AG04450 (cell line): Measurements from ENCODE around the gene RHOBTB1.

DNA sequence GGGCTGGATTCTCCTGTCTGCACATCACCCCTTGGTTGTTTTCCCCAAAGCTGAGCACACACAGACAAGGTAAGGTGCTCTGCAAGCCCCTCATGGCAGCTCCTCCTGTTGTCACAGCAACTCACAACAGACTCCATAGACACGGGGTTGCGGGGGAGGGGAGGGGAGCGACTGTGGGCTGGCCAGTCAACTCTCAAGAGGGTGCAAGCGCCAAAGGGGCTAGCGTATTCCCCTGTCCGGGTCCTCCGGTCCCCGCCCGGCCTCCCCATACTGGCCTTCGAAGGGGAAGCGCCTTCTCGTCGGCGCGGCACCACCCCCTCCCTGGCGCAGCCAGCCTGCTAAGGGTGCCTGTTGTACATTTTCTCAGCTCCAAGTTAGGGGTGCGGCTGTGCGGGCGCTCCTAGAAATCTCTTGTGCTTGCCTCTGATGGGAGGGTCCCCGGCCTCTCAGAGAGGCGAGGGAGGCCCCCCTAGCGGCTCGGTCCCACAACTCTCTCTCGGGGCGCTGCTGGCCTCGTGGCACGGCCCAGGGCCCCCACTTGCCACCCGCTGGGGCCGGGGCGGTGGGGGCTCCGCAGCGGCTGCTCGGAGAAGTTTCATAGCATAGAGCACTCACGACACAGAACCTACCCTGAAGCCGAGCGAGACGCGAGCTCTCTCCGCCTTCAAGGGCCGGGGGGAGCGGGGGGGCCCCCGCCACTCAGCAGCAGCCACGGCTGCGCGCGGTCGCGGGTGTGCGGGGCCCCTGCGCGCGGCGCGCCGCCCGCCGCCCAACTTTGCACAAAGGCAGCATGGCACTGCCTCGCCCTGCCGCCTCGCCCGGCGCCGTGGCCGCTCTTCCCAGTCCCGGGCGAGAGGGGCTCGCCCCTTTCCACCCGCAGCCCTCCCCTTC is at the start of gene RHOBTB1:
Gene RHOBTB1, minus strand, starts transcription at position 844 of the 891 bp plus-strand sequence.
- CAGE, long polyA plus RNA, result no peak
- RRBS, result 2% methylated on average over 17 of the region's 68 CpGs

DNA sequence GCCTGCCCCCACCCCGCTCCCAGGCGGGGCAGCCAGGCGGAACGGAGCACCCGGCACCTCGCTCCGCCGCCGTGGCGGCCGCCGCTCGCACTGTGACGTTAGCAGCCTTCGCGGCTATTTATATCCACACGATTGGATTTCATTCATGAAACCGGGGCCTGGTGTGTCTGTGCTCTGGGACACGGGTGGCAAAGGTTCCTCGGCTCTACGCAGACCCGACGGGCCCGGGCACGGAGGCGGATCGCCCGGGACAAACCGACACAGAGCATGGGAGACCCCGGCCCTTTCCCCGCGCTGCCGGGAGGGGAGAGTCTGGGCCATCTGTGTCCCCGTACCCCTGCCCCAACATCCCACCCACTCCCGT is 230 bp upstream of the RHOBTB1 start:
- CAGE, long polyA plus RNA, result no peak
- RRBS, result 1% methylated on average over 21 of the region's 35 CpGs

- CAGE, long polyA plus RNA, result no peak
- RRBS, result 2% methylated on average over 51 of the region's 90 CpGs
These were observed 57.1 kb upstream of the RHOBTB1 start for GRCh38 chr10:61000673-61001942.

DNA sequence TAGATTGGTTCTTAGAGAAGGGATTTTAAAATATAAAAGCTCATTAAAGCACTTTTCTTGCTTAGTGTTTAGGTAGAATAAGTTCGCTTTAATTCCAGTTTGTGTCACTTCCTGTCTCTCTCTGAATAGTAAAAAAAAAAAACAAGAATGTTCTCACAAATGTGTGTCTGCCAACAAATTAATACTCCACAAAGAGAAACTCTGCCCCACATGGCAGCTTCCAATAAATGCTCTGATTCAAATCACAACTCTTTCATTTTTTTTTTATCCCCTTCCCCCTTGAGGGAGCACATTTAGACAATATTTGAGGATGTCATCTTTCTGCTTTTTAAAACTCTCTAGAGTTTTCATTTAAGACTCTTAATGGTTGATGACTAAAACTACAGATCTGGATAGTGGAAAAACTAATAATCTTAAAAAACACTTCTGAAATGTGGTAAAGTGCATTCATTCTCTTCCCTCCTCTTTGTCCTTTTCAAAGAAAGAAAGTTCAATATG is 42.2 kb downstream of the ARID5B start:
- CAGE, long polyA plus RNA, result no peak
- RRBS, result no CpG with 5 or more reads among the region's 1 CpG

DNA sequence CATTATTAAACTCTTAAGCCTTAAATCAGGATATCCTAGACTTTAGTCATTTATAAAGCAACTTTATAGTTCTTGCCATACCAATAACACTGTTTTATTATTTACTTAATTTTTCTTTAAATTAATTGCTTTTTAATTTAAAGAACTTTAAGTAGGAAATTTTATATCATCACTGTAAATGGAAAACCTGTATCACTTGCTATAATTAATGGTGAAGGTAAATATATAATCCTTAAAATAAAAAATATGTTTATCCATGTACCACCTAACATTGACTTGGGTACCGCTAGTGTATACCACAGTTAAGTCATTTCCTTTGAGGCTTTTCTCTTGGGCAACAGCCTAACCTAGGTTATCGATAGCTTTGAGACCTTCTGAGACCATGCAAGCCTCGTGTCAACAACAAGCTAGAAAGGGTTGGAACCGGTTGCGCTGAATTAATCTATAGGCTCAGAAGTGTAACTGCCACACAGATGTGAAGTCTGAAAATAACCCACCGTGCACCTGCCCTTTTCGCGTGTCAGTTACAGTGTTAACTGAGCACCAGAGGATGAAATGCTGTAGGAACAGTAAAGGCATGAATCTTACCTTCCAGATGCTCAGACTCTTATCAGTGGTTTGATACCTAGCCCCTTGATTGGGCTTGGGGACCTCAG is 59.7 kb downstream of the ARID5B start:
- CAGE, long polyA plus RNA, result no peak
- RRBS, result no CpG with 5 or more reads among the region's 8 CpGs

DNA sequence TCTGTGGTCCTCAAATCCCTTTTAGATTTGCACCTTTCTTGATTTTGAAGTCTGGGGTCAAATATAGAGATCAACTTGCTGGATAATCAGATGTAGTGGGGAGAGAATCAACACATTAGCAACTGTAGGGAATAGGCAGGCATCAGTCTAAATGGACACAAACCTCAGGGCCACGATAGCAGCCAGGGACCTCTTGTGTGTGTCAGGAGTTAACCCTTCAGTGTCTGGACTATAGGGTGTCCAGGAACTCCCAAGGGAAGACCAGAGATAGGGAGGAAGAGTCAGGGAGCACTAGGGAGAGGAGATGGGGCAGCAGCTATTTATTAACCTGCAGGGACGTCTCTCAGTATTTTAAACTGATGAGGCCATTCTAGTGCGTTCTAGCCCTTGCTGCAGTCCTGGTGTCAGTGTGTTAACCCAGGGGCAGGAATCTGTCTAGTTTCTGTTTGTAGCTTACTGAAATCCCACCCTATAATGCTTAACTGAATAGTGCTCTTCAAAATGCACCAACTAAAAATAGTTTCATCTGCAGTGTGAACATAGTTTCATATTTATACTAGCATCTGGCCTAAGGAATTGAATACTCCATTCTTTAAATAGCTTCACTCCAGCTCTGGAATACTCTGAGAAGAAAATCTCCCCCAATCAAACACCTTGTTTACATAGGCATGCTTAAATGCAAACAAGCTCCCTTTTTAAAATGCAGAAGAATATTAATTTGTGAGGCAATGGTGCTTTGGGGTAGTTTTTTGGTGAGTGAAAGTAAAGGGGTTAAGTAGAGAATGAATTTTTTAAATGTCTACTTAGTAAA is 62.7 kb downstream of the ARID5B start:
- CAGE, long polyA plus RNA, result no peak
- RRBS, result no CpG with 5 or more reads among the region's 3 CpGs

- CAGE, long polyA plus RNA, result no peak
- RRBS, result no CpG with 5 or more reads among the region's 2 CpGs
These were observed 71.6 kb downstream of the ARID5B start for GRCh38 chr10:61973027-61973583.

- CAGE, long polyA plus RNA, result no peak
- RRBS, result no CpG with 5 or more reads among the region's 15 CpGs
These were observed 173.4 kb downstream of the RTKN2 start for GRCh38 chr10:62094863-62096082.

GRCh38 chr10:62258945-62259279 is 9.7 kb downstream of the RTKN2 start:
- CAGE, long polyA plus RNA, result no peak
- RRBS, result no CpG with 5 or more reads among the region's 2 CpGs

GRCh38 chr10:62503090-62503557 is 129.0 kb downstream of the ZNF365 start:
- CAGE, long polyA plus RNA, result no peak
- RRBS, result no CpG with 5 or more reads among the region's 4 CpGs

- CAGE, long polyA plus RNA, result no peak
- RRBS, result no CpG with 5 or more reads among the region's 18 CpGs
These were observed 44.2 kb upstream of the ADO start for GRCh38 chr10:62760156-62760828.

DNA sequence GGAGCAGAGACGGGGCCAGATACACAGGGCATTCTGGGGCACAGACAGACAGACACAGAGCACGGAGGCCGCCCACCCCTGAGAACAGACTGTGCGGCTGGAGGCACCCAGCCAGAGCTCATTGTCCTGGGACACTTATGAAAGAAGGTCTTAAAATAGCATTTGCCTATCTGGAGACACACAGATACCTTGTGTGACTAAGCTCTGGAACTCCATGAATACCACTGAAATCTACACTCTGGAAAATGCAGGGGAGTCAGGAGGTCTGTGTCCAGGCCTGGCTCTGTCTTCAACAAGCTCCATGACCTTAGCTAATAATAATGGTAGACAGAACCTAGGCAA is 41.3 kb upstream of the ADO start:
- CAGE, long polyA plus RNA, result no peak
- RRBS, result no CpG with 5 or more reads among the region's 4 CpGs

GRCh38 chr10:62803795-62804567 is 539 bp upstream of the ADO start:
- CAGE, long polyA plus RNA, result no peak
- RRBS, result 3% methylated on average over 5 of the region's 22 CpGs

- CAGE, long polyA plus RNA, result no peak
- RRBS, result no CpG with 5 or more reads among the region's 13 CpGs
These were observed 82.0 kb downstream of the NRBF2 start for GRCh38 chr10:63214637-63216070.

GRCh38 chr10:63491580-63492353 is 26.0 kb upstream of the JMJD1C start:
- CAGE, long polyA plus RNA, result no peak
- RRBS, result no CpG with 5 or more reads among the region's 8 CpGs

DNA sequence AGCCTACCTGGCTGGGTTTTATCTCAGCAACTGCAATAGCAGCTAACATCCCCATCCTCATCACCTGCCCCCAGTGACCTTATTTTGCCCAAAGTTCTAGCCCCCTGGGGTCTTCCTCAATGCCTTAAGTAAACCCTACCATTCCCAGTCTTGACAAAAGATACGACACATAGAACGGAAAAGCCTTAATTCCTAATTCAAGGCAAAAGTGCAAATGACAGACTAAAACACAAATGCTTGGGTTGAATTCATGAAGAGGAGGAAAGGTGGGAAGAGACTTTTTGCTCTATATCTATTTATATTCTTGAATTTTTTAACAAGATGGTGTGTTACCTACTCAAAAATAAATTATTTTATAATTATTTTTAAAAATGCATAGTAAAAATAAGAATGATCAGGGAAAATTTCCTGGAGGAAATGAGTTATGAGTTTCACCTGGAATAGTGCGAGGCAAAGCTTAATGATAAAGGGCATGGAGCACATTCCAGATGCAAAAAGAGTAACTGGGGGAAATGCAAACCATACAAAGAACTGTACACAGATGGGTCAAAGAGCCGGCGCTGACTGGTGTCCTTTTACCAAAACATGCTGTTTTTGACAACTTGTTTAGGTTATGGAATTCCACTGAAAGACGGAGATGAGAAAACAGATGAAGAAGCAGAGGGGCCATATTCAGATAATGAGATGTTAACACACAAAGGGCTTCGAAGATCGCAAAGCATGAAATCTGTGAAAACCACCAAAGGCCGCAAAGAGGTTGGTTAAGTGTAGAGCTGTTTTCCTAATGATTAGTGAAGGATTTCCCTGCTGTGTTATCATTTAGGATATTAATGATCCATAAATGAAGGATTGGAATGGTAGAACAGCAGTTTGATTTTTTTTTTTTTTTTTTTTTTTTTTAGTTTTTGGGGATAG is 98.1 kb downstream of the REEP3 start:
- CAGE, long polyA plus RNA, result no peak
- RRBS, result no CpG with 5 or more reads among the region's 9 CpGs

- CAGE, long polyA plus RNA, result no peak
- RRBS, result no CpG with 5 or more reads among the region's 6 CpGs
These were observed 116.7 kb downstream of the REEP3 start for GRCh38 chr10:63637785-63638478.

DNA sequence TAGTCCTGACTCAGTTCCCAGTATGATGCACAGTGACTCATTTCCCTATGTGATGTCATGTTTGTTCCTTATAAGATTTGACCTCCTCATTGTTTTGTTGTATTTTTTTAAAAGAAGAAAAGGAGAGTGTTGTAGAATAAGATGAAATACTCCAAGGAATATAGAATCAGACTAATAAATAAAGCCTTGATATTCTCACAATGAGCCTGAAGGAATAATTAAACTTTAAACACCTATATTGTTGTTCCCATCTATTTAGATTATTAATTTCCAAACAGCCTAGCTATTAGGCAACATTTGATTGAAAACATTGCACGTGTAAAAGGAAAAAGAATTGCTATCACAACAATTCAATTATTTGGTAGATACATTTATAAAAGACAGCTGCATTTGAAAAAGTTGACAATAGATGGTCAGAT is 186.3 kb downstream of the REEP3 start:
- CAGE, long polyA plus RNA, result no peak
- RRBS, result no CpG with 5 or more reads among the region's 1 CpG

GRCh38 chr10:64037002-64037691 is 515.9 kb downstream of the REEP3 start:
- CAGE, long polyA plus RNA, result no peak
- RRBS, result no CpG with 5 or more reads among the region's 9 CpGs

GRCh38 chr10:67663385-67663775 is 32.6 kb downstream of the CTNNA3 start:
- CAGE, long polyA plus RNA, result no peak
- RRBS, result no CpG with 5 or more reads among the region's 11 CpGs